Stomach (tissue), 7 donors: ENCODE measurements around a stretch of chr20.

- PRO-cap = no peak
- RAMPAGE, long total RNA, 5 experiments = no peak in any of the 5 experiments
- RRBS = no CpG with 5 or more reads among the region's 14 CpGs
These were observed 105.7 kb downstream of the PREX1 start for GRCh38 chr20:48721911-48722764.

DNA sequence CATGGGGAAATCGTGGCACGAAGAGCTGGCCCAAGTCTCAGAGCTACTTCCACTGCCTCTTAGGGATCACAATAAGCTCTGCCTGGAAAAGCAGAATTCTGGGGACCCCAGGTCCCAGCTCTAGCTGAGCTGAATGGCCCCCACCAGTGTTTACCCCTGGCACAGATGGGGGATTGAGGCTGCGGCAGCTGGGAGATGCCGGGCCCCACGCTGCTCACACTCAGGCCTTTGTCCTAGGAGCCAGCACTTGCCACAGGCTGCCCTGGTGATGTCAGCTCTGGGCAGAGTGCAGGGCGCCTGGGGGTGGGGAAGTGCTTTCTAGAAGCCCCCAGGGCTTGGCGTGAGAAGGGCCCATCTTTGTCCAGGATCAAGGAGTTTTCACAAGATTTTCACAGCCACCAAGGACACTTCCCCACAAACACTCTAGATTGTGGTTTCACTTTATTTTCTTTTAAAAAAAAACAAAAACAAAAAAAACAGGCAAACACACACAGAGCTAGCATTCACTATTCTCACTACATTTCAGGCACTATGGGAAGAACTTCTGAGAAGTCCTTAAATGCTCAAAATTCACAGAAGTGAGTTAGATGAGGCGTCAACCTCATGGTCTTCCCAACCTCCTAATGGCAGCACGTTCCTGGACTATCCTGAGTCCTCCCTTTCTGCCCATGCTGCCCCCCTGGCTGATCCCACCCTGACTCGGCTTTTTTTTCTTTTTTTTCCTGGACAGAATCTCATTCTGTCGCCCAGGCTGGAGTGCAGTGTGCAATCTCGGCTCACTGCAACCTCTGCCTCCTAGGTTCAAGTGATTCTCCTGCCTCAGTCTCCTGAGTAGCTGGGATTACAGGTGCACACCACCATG is 99.2 kb downstream of the PREX1 start:
- PRO-cap = no peak
- RAMPAGE, long total RNA, 5 experiments = no peak in any of the 5 experiments
- RRBS = no CpG with 5 or more reads among the region's 12 CpGs

DNA sequence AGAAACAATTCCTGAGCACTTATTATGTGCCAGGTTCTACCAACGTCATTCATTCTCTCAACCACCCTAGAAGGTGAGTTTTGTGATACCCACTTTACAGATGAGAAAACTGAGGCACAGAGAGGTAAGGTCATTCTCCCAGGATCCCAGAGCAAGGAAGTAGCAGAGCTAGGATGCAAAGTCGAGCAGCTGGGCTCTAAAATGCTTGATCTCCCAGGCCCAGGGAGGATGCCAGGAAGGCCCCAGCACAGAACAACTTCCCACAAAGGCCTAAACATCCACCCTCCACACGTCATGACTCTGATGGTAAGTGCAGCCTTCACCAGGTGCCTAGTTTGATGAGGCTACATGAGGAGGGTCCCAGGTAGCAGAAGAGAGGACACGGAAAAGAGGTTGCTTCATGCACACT is 85.5 kb downstream of the PREX1 start:
- PRO-cap = no peak
- RAMPAGE, long total RNA, 5 experiments = no peak in any of the 5 experiments
- RRBS = no CpG with 5 or more reads among the region's 4 CpGs

DNA sequence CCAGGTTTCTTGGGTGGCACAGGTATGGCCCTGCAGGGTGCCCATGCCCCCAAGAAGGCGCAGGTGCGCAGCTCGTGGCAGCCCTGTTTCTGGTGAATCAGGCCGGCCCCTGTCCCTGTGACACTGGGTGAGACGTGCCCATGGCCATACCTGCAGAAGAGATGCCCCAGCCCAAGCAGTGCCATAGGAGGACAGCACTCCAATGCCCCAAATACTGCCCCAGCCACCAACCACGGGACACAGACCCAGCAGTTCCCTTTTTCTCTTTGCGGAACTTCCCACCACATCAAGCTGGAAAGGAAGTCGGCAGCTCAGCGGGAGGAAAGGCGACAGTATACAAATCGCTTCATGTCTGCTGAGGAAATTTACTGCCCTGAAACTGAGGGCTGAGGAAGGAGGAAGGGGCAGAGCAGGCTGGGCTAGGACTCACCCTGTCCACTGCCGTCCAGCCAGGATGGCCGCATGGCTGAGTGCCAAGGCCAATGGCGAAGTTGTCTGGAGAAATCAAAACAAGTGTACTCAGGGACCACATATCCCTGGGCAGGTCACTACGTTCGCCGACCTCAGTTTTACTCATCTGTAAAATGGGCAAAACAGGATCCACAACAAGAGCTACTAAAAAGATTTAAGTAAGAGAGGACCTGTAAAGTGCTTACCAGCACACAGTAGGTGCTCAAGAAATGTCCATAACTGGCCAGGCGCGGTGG is 55.4 kb downstream of the PREX1 start:
- PRO-cap = no peak
- RAMPAGE, long total RNA, 5 experiments = no peak in any of the 5 experiments
- RRBS = no CpG with 5 or more reads among the region's 19 CpGs

- PRO-cap = no peak
- RAMPAGE, long total RNA, 5 experiments = start-site peak on the minus strand in 1 of 5 experiments, at chr20:48819479-48819507 at its widest, 5 reads per replicate
- RRBS = no CpG with 5 or more reads among the region's 4 CpGs
These were observed 8.6 kb downstream of the PREX1 start for GRCh38 chr20:48819078-48819697.

- PRO-cap = no peak
- RAMPAGE, long total RNA, 5 experiments = no peak in any of the 5 experiments
- RRBS = no CpG with 5 or more reads among the region's 3 CpGs
These were observed 10.4 kb upstream of the ARFGEF2 start for GRCh38 chr20:48911171-48911523.

- PRO-cap = no peak
- RAMPAGE, long total RNA, 5 experiments = no peak in any of the 5 experiments
These were observed 9.9 kb downstream of the ARFGEF2 start for GRCh38 chr20:48931493-48931675.

GRCh38 chr20:49035452-49036334 is 10.4 kb upstream of the CSE1L start:
- PRO-cap = no peak
- RAMPAGE, long total RNA, 5 experiments = start-site peak on the plus strand in 1 of 5 experiments, at chr20:49035494-49035656 at its widest, 8 reads per replicate
- RRBS = no CpG with 5 or more reads among the region's 4 CpGs

- PRO-cap = no peak
- RAMPAGE, long total RNA, 5 experiments = no peak in any of the 5 experiments
- RRBS = no CpG with 5 or more reads among the region's 32 CpGs
These were observed 671 bp downstream of the ZNFX1 start for GRCh38 chr20:49276935-49277836.

DNA sequence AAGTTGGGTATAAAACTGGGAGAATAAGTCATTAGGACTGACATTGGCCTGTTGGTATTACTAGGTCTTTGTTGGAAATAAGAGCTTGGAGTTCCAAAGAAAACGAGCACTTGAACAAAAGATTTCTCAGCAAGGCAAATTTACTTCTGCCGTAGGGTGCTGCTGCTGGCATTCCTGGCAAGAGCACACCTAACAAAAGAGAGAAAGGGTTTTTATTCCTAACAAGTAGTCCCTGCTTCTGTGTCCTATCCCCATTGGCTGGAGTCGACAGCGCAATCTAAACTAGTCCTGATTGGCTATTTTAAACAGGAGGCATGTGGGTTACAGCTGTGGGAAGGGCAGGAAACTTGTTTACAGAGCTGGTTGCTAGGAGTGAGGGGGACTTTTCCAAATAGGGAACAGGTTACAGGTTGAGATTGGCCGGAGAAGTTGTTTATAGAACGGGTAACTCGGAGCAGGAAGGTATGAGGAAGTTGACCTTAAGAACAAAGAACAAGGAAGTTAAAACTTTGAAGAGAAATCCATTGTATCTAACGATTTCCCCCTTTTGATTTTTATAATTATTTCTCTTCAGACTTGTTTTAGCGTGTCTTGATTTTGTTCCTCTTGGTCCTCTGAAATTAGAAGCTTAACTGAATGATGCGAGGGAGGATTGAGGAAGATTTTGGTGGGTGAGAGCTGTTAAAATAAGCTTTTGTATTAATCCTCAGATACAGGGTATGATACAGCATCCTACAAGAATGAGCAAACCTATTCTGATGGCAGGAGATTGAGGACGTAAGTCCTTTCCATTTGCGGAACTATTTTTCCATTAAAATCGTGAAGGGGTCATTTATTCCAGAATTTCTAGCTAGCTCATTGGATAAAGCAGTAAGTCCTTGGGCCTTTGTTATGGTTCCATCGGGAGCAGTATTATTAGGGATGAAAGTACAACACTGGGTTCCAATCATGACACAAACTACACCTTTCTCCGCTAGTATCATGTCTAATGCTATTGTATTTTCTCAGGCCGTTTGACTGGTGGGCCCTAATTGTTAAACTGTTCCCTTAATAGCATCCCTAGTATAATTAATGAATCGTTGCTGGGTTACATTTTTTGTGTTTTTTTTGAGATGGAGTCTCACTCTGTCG is 3.5 kb upstream of the ZNFX1 start:
- PRO-cap = bidirectional peak, plus-strand start at position 357 of the sequence, minus-strand start at position 189 of the sequence
- RAMPAGE, long total RNA, 5 experiments = no peak in any of the 5 experiments
- RRBS = no CpG with 5 or more reads among the region's 18 CpGs

- PRO-cap = unidirectional peak, plus-strand start at chr20:49288929
- RAMPAGE, long total RNA, 5 experiments = no peak in any of the 5 experiments
- RRBS = no CpG with 5 or more reads among the region's 10 CpGs
These were observed 11.1 kb upstream of the ZNFX1 start for GRCh38 chr20:49288620-49289701.

GRCh38 chr20:49466228-49466623 is 16.2 kb downstream of the KCNB1 start:
- PRO-cap = no peak
- RAMPAGE, long total RNA, 5 experiments = no peak in any of the 5 experiments
- RRBS = no CpG with 5 or more reads among the region's 6 CpGs

GRCh38 chr20:49674281-49675118 is 39.2 kb downstream of the B4GALT5 start:
- PRO-cap = unidirectional peak, plus-strand start at chr20:49674927
- RAMPAGE, long total RNA, 5 experiments = no peak in any of the 5 experiments
- RRBS = no CpG with 5 or more reads among the region's 8 CpGs

DNA sequence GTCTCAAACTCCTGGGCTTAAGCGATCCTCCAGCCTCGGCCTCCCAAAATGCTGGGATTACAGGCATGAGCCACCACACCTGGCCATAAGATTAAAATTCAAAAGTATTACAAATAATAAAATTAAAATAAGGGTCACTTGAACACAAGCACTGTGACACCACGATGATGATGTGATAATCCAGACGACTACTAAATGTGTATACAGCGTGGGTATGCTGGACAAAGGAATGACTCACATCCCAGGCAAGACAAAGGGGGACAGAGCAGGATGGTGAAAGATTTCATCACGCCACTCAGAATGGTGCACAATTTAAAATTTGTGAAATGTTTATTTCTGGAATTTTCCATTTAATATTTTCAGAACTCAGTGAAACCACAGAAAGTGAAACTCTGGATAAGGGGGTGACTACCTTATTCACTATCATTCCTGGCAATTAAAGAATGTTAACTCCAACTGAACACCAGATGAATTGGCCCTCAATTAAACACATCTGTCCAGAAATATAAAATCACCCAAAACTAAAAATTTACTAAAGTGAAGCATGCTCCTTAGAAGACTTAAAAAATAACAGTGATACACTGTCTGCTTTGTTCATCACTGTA is 13.1 kb downstream of the B4GALT5 start:
- PRO-cap = no peak
- RAMPAGE, long total RNA, 5 experiments = no peak in any of the 5 experiments
- RRBS = no CpG with 5 or more reads among the region's 6 CpGs

- PRO-cap = no peak
- RAMPAGE, long total RNA, 5 experiments = no peak in any of the 5 experiments
- RRBS = no CpG with 5 or more reads among the region's 8 CpGs
These were observed 36.9 kb upstream of the B4GALT5 start for GRCh38 chr20:49750563-49751045.

- PRO-cap = no peak
- RAMPAGE, long total RNA, 5 experiments = no peak in any of the 5 experiments
- RRBS = no CpG with 5 or more reads among the region's 7 CpGs
These were observed 41.1 kb downstream of the SLC9A8 start for GRCh38 chr20:49853522-49854255.

DNA sequence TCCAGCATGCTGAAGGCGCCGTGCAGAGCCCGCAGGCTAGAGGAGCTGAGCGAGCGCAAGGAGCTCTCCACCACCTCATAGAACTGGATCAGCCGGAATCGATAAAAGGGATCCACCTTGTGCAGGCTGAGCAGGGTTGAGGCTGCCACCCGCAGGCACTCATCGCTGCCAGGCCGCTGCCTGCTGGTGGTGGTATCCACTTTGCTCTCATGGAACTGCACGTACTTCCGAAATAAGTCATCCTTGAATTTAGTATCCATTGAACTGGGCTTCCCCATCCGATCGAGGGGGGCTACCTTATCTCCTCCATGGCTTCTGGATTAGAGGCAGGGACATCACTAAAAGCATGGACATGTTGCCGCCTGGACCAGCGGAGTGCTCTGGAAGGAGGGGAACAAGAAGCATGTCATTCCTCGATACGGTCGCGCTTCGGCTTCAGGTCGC is 7.1 kb downstream of the SPATA2 start:
- PRO-cap = no peak
- RAMPAGE, long total RNA, 5 experiments = start-site peak on the minus strand in 1 of 5 experiments, centred at position 109 of the sequence, 8 reads per replicate
- RRBS = no CpG with 5 or more reads among the region's 22 CpGs

DNA sequence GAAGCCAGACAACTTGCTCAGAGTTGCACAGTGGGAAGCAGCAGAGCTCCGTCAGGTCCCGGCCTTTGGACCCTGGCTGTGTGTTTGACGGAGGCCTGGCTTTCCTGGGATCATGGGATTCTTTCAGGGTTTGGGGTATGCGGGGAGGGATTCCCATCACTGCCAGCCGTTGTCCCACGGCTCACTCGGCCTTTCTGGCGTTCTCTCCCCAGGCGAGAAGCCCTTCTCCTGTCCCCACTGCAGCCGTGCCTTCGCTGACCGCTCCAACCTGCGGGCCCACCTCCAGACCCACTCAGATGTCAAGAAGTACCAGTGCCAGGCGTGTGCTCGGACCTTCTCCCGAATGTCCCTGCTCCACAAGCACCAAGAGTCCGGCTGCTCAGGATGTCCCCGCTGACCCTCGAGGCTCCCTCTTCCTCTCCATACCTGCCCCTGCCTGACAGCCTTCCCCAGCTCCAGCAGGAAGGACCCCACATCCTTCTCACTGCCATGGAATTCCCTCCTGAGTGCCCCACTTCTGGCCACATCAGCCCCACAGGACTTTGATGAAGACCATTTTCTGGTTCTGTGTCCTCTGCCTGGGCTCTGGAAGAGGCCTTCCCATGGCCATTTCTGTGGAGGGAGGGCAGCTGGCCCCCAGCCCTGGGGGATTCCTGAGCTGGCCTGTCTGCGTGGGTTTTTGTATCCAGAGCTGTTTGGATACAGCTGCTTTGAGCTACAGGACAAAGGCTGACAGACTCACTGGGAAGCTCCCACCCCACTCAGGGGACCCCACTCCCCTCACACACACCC is 5.1 kb downstream of the SNAI1 start:
- PRO-cap = no peak
- RAMPAGE, long total RNA, 5 experiments = no peak in any of the 5 experiments
- RRBS = no CpG with 5 or more reads among the region's 20 CpGs

DNA sequence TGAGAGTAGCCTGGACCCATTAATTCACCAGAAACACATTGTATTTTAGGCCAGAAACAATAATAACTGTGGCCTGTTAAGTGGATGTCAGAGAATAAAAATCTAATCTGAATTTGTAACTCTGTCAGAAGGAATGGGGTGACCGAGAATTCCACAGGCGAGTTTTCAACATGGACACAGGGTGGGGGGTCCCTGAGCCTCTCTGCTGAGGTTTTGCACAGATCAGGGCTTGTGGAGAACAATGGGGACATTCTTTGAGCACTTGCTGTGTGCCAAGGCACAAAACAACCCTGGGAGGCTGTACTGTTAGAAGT is 44.0 kb downstream of the SNAI1 start:
- PRO-cap = unidirectional peak, plus-strand start at position 143 of the sequence
- RAMPAGE, long total RNA, 5 experiments = no peak in any of the 5 experiments
- RRBS = no CpG with 5 or more reads among the region's 2 CpGs

- PRO-cap = no peak
- RAMPAGE, long total RNA, 5 experiments = no peak in any of the 5 experiments
- RRBS = no CpG with 5 or more reads among the region's 2 CpGs
These were observed 740 bp downstream of the PEDS1 start for GRCh38 chr20:50152818-50153147.